Mammary epithelial cell (primary cell): ENCODE measurements around a stretch of chr21.

GRCh38 chr21:16718772-16719265 lies 794.0 kb upstream of the CXADR start:
- CAGE, long polyA plus RNA = no peak
- RRBS = no CpG with 5 or more reads among the region's 6 CpGs

GRCh38 chr21:17127987-17128648 lies 384.7 kb upstream of the CXADR start:
- CAGE, long polyA plus RNA = no peak
- RRBS = no CpG with 5 or more reads among the region's 5 CpGs

DNA sequence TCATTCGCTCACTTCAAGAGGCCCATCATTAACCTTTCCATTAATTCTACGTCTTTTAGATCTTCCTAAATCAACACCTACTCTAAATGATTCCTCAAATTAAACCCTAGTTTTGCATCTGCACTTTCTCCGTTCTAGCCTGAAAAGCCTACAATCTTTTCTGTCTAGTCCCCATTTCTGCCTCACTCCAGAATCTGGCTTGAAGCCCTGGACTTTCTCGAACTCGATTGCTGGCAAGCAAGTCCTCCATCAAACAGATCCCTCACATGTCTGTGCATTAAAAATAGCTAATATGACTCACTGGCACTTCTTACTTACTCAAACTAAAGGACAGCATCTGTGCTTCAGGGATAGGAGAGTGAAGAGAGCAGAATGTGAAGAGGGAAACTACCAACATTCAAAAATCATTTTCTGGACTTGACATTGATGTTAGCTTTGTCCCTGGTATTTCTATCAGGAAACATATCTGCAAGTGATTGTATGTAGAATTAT lies 51.8 kb upstream of the CXADR start:
- CAGE, long polyA plus RNA = no peak
- RRBS = no CpG with 5 or more reads among the region's 5 CpGs

DNA sequence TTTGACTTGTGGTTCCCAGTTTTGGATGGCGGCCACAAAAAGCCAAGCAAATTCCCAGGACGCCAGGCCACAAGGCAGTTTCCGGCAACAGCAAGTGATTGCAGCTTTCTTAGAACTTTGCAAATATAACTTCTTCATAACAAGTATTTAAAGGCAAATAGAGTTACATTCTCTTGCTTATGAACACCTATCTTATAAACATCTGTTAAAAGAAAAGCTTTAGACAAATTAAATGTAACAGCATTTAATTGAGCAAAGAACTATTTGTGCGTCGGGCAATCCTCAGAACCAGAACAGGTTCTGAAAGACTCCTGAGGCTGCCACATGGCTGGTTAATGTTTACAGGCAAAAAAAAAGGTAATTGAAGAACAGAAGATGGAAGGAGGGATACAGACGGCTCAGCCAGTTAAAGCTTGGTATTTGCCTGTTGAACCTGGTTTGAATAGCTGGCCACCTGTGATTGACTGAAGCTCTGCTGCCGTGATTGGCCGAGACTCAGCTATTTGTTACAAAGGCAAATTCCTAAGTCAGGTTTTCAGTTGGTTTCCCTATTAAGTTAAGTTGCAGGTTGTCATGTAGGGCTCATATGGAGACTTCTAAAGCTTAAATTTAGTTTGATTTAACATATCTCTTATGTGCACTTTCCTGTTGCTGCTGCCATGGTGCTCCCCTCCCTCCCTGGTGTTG lies 80.7 kb downstream of the C21orf91 start:
- CAGE, long polyA plus RNA = no peak
- RRBS = no CpG with 5 or more reads among the region's 8 CpGs

- CAGE, long polyA plus RNA = no peak
Observed at GRCh38 chr21:17742265-17742609, 76.9 kb downstream of the C21orf91 start.

DNA sequence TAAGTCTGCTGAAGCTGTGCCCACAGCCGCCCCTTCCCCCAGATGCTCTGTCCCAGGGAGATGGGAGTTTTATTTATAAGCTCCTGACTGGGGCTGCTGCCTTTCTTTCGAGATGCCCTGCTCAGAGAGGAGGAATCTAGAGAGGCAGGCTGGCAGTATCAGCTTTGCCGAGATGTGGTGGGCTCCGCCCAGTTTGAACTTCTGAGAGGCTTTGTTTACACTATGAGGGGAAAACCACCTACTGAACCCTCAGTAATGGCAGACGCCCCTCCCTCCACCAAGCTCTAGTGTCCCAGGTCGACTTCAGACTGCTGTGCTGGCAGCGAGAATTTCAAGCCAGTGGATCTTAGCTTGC lies 43.9 kb downstream of the C21orf91 start:
- CAGE, long polyA plus RNA = no peak
- RRBS = no CpG with 5 or more reads among the region's 7 CpGs

DNA sequence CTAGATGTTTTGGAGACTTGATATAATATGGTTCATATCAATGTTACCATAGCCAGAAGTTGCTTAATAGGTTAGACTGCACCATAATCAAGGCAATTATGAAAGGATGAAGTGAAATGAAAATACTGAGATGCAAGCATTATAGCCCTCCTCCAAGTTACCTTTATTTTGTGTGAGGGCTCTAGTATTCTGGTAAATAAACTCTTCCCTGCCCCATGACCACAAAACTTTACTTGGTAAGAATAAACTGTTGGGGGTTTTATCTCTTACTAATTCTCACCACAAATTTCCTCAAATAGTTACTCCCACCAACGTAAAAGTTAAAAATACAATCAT lies 29.6 kb downstream of the C21orf91 start:
- CAGE, long polyA plus RNA = no peak
- RRBS = no CpG with 5 or more reads among the region's 1 CpG

DNA sequence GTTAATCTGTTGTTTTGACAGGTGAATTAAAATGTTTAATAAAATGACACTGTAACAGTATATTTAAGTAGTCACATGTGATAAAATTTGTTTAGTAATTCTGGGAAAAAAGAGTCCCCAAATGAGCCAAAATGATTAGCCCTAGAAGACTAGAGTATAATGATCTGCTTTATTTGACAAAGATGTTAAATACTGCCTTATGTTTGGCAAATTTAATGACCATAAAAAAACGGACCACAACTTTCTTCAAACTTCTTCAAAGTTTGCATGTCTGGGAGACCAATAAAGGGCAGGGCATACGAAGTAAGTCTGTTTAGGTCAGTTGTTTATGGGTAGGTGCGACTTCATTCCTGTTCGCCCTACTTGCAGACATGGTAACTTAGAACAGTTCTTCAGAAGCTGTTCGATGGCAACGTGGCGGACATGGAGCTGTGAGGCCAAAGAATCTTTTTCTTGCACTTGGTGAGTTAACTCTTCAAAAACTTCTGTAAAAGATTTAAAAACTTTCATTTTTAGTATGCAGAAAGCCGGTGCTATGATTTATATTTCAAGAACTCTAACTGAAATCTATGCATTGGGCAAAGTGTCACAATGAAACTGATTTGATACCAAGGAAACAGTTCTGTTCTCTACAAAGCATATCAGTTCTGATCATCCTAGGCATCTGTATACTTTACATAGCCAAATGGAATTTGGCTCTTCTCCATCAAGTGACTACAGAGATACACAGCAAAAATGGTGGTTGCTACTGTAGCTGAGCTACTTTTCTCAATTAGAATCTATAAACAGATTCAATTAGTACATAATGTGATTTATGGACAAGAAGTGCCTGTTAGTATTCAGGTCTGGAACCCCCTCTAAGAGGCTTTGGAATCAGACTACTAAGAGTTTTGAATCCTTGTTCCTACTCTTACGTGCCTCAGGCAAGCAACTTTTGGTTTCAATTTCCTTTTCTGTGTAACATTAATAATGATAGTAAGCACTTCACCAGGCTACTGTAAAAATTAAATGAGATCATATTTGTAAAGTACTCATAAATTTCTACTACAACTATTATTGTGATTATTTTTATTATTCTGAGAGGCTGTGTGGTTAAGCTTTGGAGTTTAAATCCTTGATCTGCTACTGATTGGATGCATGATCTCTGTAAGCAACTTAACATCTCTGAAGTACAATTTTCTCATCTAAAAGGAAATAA lies 25.7 kb downstream of the C21orf91 start:
- CAGE, long polyA plus RNA = no peak
- RRBS = no CpG with 5 or more reads among the region's 9 CpGs

DNA sequence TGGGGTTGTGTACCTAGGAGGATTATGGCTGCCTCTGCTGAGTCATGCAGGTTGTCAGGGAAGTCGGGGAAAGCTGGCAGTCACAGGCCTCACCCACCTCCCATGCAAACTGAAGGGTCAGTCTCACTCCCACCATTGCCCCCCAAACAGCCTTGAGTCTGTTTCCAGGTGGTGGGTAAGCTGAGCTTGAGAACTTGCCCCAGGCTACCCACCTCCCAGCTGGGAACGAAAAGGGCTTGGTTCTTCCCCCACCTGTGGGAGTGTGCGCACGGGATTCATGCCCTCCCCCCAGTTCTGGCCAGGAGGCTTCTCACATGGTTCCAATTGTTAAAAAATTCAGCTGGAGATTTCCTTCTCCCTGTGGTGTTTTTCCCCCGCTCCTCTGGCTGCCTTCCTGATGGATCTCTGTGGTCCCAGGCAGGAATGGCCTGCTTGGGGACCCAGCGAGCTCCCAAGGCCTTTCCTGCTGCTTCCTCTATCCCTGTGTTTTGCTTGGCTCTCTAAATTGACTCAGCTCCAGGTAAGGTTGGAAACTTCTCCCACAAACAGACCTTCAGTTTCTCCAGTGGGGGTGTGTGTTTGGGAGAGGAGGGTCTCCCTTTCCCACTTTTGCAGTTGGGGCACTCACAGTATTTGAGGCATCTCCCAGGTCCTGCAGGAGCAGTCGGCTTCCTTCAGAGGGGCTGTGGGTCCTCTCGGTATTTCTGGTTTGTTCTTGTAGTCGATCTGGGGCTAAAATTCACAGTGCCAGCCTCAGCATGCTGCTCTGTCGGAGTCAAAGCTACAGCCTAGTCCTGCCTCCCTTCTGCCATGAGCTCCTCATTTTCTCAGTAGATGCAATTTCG lies 82.0 kb upstream of the C21orf91 start:
- CAGE, long polyA plus RNA = no peak
- RRBS = no CpG with 5 or more reads among the region's 11 CpGs

DNA sequence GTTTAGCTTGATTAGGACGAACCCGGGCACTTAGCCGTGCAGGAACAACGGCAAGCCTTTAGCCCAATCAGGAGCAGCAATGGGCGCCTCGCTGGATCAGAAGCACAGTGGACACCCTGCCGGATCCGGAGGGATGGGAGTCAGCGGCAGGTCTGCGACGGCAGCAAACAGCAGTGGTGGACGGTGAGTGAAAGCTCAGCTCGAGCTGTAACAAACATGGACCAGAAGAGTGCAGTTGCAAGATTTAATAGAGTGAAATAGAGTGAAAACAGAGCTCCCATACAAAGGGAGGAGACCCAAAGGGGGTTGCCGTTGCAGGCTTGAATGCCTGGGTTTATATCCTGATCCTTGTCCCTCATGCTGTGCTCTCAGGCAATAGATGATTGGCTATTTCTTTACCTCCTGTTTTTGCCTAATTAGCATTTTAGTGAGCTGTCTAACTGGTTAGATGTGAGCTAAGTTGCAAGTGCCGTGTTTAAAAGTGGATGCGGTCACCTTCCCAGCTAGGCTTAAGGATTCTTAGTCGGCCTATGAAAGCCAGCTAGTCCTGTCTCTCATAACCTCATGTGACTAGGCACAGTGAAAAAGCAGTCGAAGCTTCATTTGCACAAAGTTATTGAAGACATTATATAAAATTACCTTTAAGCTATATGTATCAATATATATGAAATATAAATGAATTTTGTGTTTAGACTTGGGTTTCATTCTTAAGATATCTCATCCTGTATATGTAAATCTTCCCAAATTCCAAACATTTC lies 356.6 kb upstream of the TMPRSS15 start:
- CAGE, long polyA plus RNA = no peak
- RRBS = no CpG with 5 or more reads among the region's 18 CpGs

DNA sequence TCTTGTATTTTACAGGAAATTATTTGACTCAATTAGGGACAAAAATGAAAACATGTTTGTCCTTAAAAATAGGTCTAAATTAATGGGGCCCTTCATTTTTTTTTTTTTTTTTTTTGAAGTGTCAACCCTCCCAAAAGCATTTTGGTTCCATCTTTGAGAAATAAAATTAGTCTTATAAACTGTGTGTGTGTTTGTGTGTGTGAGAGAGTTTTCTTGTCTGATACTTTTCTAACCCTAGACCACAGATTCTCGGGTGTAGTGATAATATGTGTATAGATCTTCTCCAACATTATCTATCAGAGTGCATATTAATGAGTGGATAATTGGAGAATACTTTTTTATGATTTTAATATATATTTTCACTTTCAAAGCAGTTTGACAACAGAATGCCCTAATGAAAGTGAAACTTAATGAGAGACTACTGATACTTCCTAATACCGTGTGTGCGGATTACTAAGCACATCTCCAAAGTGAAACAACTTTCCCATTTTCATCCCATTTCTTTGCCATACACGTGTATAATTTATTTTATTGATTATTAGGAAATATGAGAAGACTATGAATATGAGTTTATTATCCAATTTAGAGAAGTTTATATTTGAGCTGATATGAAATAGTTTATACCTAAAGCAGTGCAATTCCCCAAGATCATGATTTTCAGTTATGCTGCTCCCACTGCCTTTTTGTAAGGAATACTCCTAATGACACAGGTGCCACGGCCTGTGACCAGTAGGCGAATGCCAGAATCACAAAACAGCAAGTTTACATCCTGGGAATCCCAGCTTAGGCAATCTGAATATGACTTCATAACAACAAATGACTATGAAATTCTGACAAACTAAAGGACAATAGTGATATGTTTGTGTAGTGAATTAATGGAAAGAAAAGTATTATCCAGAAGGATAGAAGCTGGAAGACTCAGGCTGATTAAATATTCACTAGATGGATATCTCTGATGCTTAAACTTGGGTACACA lies 202.7 kb downstream of the NCAM2 start:
- CAGE, long polyA plus RNA = no peak
- RRBS = no CpG with 5 or more reads among the region's 6 CpGs

DNA sequence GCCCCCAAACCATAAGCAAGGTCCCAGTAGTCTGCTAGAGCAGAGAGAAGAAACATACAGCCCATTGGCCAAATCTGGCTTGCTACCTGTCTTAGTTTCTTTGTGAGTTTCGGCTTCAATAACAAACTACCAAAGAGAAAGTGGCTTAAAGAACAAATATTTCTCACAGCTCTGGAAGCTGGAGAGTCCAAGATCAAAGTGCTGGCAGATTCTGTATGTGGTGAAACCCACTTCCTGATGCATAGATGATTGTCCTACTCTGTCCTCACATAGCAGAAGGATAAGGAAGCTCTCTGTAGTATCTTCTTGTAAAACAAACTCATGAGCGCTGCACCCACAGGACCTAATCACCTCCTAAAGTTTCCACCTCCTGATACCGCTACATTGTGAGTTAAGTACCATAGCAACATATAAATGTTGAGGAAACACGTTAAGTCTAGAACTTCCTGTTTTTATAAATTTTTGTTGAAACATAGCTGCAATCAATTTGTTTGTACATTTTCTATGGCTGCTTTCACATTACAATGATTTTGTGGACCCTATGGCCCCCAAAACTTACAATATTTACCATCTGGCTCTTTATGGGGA lies 1423.2 kb downstream of the NCAM2 start:
- CAGE, long polyA plus RNA = no peak
- RRBS = no CpG with 5 or more reads among the region's 4 CpGs

- CAGE, long polyA plus RNA = no peak
- RRBS = no CpG with 5 or more reads among the region's 1 CpG
Observed at GRCh38 chr21:25424658-25424927, 182.7 kb downstream of the MRPL39 start.

DNA sequence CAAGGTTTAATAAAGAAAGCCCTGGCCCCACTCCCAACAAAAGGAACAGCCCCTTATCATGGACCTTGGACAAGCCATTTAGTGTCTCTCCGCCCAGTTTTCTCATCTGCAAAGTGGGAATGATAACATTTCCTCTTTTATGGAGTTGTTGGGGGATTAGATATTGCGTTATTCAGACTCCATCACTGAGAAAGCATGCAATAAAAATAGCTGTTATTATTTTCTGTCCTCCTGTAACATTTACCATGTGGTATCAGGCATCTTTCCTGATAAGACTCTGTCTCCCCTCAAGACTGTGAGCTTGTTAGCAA lies 1.3 kb upstream of the JAM2 start:
- CAGE, long polyA plus RNA = no peak
- RRBS = no CpG with 5 or more reads among the region's 2 CpGs

GRCh38 chr21:25733831-25734783 lies 597 bp downstream of the ATP5PF start:
- CAGE, long polyA plus RNA = no peak
- RRBS = under 1% methylated on average over 8 of the region's 34 CpGs

DNA sequence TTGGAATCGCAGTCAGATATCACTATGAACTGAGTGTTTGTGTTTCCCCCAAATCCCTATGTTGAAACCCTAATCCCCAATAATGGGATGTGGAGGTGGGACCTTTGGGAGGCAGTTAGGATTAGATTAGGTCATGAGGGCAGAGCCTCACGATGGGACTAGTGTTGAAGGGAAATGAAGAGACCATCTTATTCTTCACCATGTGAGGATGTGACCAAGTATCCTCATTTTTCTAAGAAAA lies 144.5 kb downstream of the GABPA start:
- CAGE, long polyA plus RNA = no peak
- RRBS = no CpG with 5 or more reads among the region's 2 CpGs

- CAGE, long polyA plus RNA = no peak
- RRBS = no CpG with 5 or more reads among the region's 7 CpGs
Observed at GRCh38 chr21:25903477-25904054, 168.8 kb downstream of the GABPA start.

DNA sequence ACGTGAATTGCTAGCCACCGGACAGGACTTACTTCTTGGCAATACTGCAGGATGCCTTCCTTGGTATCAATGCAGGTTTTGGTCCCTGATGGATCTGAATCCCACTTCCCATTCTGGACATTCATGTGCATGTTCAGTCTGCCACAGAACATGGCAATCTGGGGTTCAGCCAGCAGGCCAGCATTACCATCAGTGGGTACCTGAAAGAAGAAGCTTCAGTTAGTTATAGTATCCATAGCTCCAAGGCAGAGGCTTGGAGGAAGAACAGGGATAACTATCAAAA lies 58.7 kb downstream of the APP start:
- CAGE, long polyA plus RNA = no peak
- RRBS = no CpG with 5 or more reads among the region's 2 CpGs

DNA sequence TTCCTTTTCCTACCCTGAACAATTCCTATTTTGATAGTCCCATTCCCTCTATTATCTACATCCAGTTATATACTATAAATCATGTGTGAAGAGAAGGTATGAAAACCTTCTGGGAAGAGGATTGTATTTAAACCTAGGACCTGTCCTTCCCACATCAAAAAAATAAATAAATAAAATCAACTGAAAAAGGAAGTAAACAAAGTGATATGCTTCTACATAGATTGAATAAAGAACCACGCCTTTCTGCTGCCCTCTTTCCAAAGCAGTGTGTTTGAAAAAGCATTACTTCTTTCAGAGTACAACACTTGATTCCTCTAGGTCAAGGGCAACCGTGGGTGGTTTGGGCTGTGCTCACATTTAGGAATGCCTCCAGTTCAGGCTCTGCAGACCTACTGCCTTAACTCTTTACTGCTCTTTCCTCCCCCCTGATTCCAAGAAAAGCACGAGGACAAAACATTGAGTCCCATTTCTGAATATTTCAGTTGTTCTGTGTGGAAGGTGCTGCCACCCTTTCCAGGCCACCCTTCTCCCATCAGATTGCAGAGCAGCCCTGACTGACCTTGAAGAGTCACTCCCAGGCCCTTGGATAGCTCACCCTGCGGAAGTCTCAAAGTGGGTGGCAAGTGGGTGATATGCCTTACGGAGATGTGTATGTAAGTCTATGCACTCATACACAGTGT lies 45.2 kb downstream of the ADAMTS1 start:
- CAGE, long polyA plus RNA = no peak
- RRBS = no CpG with 5 or more reads among the region's 5 CpGs

GRCh38 chr21:26840194-26840706 lies 5.0 kb downstream of the ADAMTS1 start:
- CAGE, long polyA plus RNA = no peak
- RRBS = 41% methylated on average over 2 of the region's 10 CpGs